Measurements from ENCODE around the genes TGFB3 and ESRRB.

DNA sequence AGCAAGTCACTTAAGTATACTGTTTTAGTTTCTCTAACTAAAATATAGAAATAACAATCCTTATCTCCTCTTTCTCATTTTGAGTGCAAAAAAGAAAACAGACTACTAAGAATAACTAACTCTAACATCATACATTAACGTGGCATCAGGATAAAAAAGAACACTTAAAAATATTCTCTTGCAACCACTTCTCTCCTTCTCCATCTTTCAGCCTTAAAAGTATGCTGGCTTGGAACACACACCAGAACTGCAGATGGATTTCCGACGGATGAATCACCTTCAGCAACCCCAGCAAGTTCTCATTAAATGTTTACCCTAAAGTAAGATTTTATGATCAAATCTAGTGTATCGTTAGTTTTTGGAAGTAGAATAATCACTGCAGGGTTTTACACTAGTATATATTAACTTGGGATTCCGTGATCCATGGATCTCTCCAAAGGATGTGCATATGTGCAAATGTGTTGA lies 1.3 kb downstream of the NEK9 start:
- PRO-cap = bidirectional peak, plus-strand start at position 244 of the sequence, minus-strand start at position 78 of the sequence
- RRBS = no CpG with 5 or more reads among the region's 5 CpGs

DNA sequence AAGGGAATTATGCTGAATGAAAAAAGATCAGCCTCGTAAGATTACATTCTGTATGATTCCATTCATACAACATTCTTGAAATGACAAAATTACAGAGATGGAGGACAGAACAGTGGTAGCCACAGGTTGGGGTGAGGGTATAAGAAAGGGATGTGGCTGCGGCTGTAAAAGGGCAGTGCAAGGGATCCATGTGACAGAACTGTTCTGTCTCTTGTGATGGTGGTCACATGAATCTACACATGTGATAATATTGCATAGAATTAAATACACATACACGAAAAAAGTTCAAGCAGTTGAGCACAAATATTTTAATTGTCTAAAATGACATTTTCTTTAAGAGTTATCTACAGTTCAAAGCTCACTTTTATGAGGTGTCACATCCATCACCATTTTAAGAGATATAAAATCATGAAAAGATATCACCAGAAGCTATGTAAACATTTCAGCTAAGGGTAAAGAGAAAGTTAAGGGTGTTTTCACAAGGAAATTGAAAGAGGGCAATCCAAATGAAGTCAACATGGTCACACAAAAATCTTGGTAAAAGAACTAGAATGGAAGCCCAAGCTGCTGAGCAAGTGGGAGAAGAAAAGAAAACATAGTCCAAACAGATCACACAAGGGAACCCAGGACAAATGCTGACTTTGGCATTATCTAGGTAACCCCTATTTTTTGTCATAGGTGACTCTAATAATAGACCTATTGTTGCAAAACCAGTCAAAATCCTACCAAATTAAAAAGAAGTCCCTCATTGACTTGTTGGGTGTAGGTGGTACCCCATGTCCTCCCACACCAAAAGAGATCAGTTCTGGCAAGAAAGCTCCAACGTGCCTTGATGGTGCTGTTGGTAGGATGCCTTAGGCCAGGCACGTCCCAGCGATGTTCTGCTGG lies 7.4 kb upstream of the NEK9 start:
- PRO-cap = no peak
- RRBS = no CpG with 5 or more reads among the region's 6 CpGs

DNA sequence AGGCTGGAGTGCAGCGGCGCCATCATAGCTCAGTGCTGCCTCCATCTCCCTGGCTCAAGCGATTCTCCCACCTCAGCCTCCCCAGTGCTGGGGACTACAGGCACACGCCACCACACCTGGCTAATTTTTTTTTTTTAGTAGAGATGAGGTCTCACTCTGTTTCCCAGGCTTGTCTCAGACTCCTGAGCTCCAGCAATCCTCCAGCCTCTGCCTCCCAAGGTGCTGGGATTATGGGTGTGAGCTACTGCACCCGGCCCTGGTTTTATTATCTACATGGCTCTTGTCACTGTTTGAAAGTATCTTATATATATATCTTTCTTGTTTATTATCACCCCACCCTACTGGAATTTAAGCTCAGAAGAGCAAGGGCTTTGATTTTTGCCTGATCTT lies 7.6 kb upstream of the TMED10 start:
- PRO-cap = no peak
- RRBS = no CpG with 5 or more reads among the region's 5 CpGs

GRCh38 chr14:75254076-75255404 lies 24.1 kb upstream of the FOS start:
- PRO-cap = bidirectional peak, plus-strand start at chr14:75254682, minus-strand start at chr14:75254556; bidirectional peak, plus-strand start at chr14:75255149, minus-strand start at chr14:75255151
- RRBS = 0% methylated on average over 1 of the region's 16 CpGs

DNA sequence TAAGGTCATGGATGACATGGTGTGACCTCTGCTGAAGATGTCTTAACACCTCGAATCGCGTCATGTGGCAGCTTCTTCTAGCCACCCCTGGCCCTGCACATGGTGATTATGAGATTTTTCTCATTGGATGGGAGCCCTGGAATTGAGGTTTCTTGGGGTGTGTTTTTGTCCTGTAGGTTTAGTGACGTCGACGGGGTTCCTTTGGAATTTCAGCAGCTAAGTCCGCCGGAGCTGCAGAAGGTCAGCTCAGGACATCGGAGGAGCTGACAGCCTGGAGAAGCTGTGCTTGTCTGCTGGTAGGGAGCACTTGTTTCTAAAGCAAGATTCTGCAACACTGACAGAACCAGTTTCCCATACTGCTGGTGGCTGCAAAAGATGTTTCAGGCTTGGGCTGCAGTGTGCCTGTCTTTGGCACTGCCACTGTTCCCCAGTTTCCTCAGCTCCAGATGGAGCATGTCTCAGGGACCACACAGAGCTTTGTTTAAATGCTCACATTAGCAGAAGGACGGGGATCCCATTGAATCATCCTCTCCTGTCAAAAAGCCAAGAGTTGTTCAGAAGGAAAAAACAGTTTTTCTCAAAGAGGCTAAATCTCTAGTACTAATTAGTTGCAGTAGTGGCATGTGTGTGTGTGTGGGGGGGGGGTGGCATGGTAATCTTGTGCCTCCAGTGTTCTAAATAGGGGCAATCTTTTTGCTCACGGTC lies 5.2 kb upstream of the FOS start:
- PRO-cap = no peak
- RRBS = no CpG with 5 or more reads among the region's 11 CpGs

- PRO-cap = bidirectional peak, plus-strand start at chr14:75298747, minus-strand start at chr14:75298724; bidirectional peak, plus-strand start at chr14:75299261, minus-strand start at chr14:75298999
- RRBS = no CpG with 5 or more reads among the region's 10 CpGs
Observed at GRCh38 chr14:75298417-75299127, 19.9 kb downstream of the FOS start.

- PRO-cap = bidirectional peak, plus-strand start at chr14:75400524, minus-strand start at chr14:75400323
- RRBS = no CpG with 5 or more reads among the region's 9 CpGs
Observed at GRCh38 chr14:75399808-75400917, 27.7 kb upstream of the JDP2 start.

GRCh38 chr14:75428169-75428786 lies 456 bp downstream of the JDP2 start:
- PRO-cap = bidirectional peak, plus-strand start at chr14:75428339, minus-strand start at chr14:75428138; bidirectional peak, plus-strand start at chr14:75428588, minus-strand start at chr14:75428568
- RRBS = under 1% methylated on average over 19 of the region's 71 CpGs

DNA sequence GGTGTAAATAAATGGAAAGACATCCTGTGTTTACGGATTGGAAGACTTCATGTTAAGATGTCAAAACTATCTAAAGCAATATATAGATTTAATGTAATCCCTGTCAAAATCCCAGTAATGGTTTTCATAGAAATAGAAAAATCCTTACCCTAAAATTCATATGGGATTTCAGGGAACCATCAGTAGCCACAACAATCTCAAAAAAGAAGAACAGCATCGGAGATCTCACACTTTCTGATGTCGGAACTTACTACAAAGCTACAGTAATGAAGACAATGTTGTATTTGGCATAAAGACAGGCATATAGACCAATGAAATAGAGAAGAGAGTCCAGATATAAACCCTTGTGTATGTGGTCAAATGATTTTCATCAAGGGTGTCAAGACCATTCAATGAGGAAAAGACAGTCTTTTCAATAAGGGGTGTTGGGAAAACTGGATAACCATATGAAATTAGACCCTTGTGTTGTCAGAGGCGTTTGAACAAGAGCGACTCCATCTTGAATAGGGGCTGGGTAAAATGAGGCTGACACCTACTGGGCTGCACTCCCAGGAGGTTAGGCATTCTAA lies 21.1 kb downstream of the FLVCR2 start:
- PRO-cap = no peak
- RRBS = no CpG with 5 or more reads among the region's 5 CpGs

GRCh38 chr14:75979588-75980576 lies 1.9 kb downstream of the TGFB3 start:
- PRO-cap = no peak
- RRBS = no CpG with 5 or more reads among the region's 32 CpGs

- PRO-cap = no peak
- RRBS = no CpG with 5 or more reads among the region's 17 CpGs
Observed at GRCh38 chr14:75981803-75982223, at the start of gene TGFB3. TSS of gene TGFB3 (minus strand) at chr14:75981995.

DNA sequence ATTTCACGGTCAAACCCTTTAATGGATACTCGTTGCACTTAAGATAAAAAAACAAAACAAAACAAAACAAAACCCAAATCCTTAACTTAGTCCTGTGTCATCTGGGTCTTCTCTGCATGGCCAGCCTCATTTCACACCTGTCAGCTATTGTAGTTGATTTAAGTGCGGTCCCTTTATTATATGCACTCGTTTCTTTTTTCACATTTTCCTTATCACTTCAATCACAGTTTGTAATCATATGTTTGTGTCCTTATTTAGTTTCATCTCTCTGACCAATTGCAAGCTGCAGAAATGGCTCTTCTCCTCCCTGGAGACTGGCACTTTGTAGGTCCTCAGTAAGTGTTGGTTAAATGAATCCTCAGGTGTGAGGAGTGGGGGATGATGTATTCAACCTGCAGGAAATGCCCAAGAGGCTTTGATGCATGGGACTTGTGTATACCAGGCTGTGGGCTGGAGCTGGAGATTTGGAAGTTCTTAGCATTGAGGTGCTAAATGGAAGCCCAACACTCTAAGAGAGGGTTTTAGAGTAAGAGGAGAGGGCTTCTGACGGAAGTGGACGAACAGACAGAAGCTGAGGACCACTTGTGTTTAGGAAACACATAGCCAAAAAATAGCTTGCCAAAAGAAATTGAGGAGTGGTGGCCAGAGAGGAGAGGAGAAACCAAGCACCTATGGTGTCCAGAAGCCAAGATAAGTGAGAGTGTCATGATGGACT lies 12.5 kb downstream of the IFT43 start:
- PRO-cap = no peak
- RRBS = no CpG with 5 or more reads among the region's 6 CpGs

GRCh38 chr14:76075167-76075560 lies 76.6 kb upstream of the GPATCH2L start:
- PRO-cap = no peak
- RRBS = no CpG with 5 or more reads among the region's 9 CpGs

GRCh38 chr14:76375870-76376486 lies at the start of gene ESRRB:
TSS of gene ESRRB (plus strand) at chr14:76376137.
- PRO-cap = no peak
- RRBS = no CpG with 5 or more reads among the region's 36 CpGs

- PRO-cap = no peak
- RRBS = no CpG with 5 or more reads among the region's 16 CpGs
Observed at GRCh38 chr14:76584132-76585013, 176.9 kb upstream of the VASH1 start.

GRCh38 chr14:76761838-76762264 lies 583 bp downstream of the VASH1 start:
- PRO-cap = no peak
- RRBS = 4% methylated on average over 13 of the region's 55 CpGs

DNA sequence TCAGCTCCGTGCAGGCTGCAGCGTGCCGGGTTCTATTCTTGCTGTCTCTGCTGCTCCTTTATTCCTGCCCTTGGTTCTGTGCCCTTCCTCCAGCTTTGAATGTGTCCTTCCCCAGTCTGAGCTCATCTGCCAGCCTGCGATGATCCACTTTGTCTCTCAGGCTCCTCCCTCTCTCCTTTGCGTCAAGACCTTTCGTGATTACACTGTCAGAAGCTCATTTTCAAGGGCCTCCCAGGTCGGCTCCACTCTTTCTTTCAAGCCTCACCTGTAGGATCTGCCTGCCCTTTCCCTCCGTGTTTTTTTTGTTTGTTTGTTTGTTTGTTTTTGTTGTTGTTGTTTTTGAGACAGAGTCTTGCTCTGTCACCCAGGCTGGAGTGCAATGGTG lies 98.5 kb downstream of the IRF2BPL start:
- PRO-cap = no peak
- RRBS = no CpG with 5 or more reads among the region's 8 CpGs

- PRO-cap = no peak
- RRBS = 3% methylated on average over 2 of the region's 70 CpGs
Observed at GRCh38 chr14:77027187-77027781, 1.2 kb downstream of the IRF2BPL start.

GRCh38 chr14:77027782-77028230 lies 702 bp downstream of the IRF2BPL start:
- PRO-cap = bidirectional peak, plus-strand start at chr14:77028088, minus-strand start at chr14:77027846
- RRBS = 6% methylated on average over 18 of the region's 40 CpGs

DNA sequence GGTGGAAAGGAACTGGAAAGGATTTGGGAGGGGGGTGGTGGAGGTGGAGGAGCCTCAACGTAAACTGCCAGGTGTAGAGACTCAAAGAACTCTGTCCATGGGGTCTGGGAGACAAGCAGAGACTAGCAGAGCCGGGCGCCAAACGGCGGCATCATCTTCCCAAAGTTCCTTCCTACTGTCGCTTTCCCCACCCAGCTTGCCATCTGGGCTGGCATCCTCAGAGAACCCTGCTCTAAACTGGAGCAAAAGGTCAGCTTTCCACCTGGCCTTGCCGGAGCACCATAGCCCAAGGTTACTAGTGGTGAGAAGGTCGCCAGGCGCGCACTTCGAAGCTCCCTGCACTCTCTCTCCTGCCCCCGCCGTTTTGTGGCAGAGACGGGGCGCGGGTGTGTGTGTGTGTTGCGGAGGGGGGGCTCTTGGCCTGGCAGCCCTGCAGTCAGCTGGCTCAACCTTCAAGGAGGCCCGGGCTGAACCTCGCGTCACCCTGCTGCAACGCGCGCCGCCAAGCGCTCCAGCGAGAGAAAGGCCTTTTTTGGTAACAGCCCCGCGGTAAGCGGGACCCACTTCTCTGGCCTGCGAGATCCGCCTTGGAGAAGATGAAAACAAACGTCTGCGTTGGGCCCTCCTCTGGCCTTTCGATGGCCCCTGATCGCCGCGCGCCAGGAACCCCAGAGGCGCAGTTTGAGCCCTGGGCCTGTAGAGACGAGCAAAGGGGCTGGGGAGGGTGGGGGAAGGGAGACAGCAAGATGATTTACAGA lies 4.2 kb upstream of the IRF2BPL start:
- PRO-cap = bidirectional peak, plus-strand start at position 578 of the sequence, minus-strand start at position 366 of the sequence
- RRBS = no CpG with 5 or more reads among the region's 40 CpGs

Measured in MCF 10A (cell line).